Peritoneum (tissue), 1 donor: ENCODE measurements around the genes MAMDC4, NPDC1, SAPCD2, UAP1L1 and NRARP.

DNA sequence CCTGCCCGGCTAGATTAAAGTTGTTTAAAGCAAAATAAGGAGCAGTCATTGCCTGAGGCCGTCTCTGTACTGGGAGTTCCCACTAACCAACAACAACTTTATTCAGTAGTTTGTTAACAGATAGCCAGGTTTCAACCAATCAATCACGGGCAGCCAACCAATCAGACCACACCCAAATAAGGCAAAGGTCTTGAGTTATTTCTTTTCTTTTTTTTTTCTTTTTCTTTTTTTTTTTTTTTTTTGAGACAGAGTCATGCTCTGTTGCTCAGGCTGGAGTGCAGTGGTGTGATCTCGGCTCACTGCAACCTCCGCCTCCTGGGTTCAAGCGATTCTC, 7.6 kb upstream of the DIPK1B start:
- PRO-cap = no peak

DNA sequence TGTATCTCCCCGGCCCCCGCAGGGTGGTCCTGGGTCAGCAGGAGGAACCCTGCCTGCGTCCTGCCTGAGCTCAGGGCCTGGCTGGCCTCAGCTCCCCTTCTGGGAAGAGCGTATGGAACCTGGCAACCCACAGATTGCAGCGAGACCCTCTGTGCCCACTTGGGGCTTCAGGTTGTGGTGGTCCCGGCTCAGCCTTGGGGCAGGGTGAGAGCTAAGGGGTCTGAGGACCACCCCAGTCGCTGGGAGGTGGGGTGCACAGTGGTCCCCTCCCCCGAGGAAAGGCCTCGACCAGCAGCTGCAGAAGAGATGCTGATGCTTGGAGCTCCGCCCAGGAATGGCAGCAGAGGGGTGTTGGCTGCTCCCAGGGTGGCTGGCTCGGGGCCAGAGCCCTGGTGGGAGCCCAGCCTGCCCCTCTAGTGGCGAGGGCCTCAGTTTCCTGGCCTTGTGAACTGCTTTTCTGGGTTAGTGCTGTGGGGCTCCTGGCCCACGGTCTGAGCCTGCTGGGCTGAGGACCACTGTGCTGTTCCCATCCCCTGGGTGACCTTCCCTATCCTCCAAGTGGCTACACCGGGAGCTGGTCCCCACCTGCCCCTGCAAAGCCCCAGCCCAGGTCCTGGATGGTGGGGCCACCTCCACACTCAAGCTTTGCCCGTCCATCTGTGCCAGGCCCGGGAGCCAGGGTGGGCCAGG, 1.2 kb downstream of the DIPK1B start:
- PRO-cap = no peak

DNA sequence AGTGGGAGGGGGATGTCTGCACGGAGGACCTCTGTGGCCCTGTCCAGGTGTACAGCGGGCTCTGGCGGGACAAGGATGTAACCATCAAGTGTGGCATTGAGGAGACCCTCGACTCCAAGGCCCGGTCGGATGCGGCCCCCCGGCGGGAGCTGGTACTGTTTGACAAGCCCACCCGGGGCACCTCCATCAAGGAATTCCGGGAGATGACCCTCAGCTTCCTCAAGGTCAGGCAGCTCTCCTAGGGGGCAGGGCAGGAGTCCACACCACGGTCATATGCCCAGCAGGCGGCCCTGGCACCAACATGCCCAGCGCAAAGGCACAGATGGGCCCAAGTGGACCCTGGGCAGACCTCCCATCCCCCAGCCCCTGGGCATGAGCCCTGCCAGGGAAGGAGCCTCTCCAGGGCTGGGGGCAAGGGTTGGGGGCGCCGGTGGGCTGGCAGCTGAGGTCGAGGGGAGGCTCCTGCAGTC, 9.7 kb downstream of the DIPK1B start:
- PRO-cap = no peak

GRCh38 chr9:136728457-136729091, 14.2 kb downstream of the LCN10 start:
- PRO-cap = no peak

DNA sequence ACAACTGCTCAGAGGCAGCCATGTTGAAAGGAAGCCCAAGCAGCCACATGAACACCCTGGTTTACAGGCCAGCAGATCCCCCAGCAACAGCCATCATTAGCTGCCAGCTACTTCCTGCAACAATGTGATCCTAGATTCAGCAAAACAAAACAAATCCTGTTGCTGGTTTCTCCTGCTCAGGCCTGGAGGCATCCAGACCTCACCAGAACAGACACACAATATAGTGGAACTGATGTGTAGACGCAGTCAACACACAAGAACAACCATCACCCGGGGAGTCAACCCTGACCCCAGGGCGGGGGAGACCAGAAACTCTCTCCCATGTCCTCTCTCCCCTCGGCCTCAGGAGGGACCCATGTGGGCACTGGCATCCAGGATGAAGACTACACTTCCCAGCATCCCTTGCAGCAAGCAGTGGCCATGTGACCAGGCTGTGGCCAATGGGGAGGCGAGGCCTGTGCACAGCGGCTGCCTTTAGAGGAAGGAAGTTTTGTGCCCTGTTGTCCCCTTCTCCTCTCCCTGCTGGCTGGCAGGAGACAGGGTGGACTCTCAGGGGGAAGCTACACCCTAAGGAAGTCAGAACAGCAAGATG, 9.2 kb upstream of the LCN15 start:
- PRO-cap = no peak

DNA sequence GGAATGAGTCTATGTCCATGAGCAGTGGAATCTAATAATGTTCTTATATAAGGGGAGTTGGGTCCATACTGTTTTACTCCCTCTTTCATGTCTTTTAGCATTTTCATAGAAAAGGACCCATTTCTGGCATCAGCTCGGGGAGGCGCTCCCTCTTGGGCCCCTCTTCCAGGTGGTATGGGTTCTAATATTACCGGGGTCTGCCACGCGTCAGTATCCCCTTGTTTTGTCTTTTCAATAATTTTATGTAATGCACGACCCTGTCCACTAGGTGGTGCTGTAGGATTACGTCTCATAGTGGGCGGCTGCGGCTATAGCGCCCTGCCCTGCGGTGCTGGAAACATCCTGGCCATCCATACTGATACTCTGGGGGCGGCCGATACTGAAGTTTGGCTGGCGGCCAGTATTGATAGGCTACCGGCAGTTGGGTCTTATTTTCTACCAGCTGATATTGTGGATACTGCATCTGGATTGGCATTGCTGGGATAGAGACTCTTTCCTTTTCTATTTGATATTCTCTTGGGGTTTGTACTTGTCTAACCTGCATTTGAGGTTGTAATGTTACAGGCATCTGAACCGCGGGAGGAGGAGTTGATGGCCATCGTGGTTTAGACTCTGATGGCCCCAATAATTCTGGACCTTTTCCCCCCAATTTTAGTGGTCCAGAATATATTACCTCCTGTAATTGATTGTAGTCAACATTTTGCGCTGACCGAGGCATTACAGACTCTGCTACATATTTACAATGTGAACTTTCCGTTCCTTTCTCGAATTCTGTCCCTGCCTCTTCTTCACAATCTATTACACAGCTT, 3.4 kb upstream of the TMEM141 start:
- PRO-cap = no peak

DNA sequence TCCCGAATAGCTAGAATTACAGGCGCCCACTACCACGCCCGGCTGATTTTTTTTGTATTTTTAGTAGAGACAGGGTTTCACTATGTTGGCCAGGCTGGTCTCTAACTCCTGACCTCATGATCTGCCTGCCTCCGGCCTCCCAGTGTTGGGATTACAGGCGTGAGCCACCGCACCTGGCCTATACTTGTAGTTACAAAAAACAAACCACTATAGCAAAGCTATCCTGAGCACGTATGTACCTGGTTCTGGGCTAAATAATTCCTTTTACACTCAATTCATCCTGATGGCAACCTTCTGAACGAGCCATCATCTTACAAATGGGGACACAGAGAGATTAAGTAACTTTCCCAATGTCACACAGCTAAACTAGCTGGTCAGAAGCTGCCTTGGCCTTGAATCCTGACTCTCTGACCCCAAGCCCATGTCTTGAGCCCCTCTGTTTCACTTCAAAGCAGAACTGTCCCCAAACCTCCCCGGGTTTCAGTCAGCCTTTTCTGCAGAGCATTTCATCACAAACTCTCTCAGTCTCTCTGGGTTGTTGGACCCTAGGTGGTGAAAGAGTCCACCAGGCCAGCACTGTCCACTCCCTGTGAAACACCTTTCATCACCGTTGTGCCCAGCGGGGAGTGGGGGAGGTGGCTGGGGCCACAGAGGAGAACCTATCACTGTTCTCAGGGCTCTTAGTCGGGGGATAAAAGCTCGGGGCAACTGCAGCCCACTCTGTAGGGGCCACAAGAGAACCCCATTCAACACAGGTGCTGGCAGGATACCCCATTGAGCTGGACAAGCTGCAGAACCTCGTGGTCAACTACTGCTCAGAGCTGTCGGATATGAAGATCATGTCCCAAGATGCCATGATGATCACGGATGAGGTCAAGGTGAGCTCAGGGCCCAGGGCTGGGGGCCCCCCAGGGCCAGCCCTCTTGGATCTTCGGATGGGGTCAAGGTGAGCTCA, 5.6 kb upstream of the RABL6 start:
- PRO-cap = no peak

DNA sequence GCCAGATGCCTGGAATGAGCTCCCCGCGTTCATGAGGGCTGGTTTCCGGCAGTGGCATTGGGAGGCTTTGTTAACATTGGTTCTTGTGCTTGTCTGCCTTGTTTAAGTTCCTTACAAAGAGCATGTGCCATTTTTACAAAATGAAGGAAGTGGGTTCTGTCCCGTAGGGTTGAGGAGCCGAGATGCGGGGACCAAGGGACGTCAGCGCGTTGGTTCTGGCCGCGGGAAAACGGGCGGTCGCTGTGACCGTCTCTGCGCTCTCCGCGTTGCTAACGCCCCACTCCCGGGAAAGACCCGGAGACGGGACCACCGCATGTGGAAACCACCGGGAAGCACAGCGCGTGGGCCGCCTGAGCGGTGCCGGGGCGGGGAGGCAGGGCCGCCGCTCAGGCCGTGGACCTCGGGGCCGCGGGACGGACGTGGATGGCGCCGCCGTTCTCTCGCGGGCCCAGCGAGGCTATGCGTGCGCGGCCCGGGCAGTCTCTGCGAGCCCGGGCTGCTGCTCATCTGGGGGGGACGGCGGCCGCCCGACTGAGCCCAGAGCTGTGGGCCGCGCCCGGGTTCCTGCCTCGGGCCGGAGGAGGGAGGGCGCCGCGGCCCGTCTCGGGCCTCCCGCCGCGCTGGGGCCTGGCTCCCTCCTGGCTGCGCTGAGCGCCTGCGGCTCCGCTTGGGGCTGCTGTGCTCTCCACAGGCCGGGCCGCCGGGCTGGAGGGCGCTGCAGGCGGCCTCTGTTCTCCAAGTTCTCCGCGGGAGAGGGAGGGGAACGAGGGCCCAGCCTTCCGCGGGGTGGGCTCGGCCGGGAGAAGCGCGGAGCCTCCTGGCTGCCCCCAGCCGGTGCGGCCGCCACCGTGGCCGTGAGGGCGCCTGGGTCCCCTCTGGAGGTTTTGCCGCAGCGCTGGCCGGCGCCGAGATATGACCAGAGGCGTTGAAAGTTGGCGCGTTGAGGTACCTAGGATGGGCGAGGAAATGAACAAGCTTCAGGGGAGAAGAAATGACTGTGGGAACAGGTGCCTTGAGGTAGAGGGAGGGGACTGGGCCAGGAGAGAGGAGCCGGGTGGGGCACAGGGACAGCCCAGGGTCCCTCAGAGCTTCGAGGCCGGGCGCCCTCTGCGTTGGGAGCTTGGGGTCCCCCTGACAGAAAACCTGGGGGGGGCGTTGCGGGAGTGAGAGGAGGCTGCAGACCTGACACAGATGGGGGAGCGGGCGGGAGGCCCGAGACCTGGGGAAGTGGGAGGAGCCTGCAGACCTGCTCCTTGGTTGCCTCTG, 13.7 kb downstream of the RABL6 start:
- PRO-cap = no peak

- PRO-cap = no peak
Measured at GRCh38 chr9:136852283-136852543, at the start of gene MAMDC4. Gene MAMDC4 (plus strand): TSS chr9:136852346.

- PRO-cap = no peak
Measured at GRCh38 chr9:136857759-136858653, 5.9 kb downstream of the MAMDC4 start.

DNA sequence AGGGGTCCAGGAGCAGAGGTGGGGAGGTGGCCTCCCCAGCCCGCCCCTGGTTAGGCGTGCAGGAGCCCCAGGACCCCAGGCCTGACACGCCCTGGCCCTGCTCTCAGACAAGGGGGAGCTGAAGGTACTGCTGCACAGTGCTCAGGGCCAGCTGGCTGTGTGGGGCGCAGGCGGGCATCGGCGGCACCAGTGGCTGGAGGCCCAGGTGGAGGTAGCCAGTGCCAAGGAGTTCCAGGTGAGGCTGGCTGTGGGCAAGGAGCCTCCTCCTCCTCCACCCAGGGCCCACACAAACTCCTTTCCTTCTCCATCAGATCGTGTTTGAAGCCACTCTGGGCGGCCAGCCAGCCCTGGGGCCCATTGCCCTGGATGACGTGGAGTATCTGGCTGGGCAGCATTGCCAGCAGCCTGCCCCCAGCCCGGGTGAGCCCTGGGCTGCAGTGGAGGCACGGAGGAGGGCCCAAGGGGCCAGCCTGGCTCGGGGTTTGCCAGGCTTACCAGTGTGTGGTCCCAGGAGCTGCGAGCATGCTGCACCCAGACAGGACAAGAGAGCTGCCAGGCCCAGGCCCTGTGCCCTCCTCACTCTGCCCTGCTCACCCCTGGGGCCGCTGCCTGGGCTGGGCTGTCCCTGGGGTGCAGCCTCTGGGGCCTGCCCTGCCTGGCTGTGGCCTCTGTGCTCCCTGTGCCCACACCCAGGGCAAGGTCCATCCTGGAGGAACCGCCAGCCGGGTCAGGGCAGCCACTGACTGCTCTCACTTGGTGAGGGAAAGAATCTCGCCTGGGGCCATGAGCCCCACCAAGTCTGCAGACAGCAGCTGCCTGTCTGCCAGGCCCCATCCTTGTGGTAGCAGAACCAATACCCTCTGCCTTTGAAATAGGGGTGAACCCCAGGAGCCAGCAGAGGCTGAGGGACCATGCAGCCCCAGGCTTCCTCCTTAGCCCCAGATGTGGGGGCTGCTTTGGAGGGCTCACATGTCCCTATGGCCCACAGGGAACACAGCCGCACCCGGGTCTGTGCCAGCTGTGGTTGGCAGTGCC, 6.9 kb downstream of the EDF1 start:
- PRO-cap = no peak

GRCh38 chr9:137045969-137046354, at the start of gene NPDC1:
Gene NPDC1 (minus strand): TSS chr9:137046177.
- PRO-cap = no peak

GRCh38 chr9:137070190-137070981, at the start of gene SAPCD2:
Gene SAPCD2 (minus strand): TSS chr9:137070557.
- PRO-cap = no peak

- PRO-cap = bidirectional peak, plus-strand start at chr9:137077524, minus-strand start at chr9:137077241
Measured at GRCh38 chr9:137076742-137077840, at the start of gene UAP1L1. Gene UAP1L1 (plus strand): TSS chr9:137077517.

DNA sequence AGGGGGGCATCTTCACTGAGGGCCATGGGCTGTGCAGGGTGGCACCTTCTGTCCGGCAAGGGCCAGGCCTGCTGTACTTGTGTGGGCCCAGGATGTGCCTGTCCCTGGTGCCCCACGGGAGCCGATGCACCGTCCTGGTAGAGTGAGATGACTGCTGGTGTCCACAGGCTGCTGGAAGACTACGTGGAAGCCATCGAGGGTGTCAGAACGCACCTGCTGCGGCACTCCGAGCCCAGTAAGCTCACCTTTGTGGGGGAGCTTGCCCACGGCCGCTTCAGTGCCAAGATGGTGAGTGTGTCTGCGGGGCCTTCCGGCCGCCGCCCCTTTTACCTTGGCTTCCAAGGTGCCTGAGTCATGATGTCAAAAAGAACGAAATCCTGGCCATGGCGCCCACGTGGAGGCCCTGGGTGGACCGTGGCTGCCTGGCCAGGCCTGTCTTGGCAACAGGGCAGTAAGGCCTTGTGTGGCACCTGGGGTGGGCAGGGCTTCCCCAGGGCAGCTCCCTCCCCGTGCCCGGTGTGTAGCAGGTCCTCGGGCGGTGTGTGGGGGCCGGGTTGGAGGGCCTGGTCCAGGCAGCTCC, 7.9 kb downstream of the DPP7 start:
- PRO-cap = no peak

GRCh38 chr9:137175194-137176380, 3.7 kb upstream of the TMEM210 start:
- PRO-cap = no peak

- PRO-cap = no peak
Measured at GRCh38 chr9:137244715-137244886, 3.0 kb downstream of the FAM166A start.

DNA sequence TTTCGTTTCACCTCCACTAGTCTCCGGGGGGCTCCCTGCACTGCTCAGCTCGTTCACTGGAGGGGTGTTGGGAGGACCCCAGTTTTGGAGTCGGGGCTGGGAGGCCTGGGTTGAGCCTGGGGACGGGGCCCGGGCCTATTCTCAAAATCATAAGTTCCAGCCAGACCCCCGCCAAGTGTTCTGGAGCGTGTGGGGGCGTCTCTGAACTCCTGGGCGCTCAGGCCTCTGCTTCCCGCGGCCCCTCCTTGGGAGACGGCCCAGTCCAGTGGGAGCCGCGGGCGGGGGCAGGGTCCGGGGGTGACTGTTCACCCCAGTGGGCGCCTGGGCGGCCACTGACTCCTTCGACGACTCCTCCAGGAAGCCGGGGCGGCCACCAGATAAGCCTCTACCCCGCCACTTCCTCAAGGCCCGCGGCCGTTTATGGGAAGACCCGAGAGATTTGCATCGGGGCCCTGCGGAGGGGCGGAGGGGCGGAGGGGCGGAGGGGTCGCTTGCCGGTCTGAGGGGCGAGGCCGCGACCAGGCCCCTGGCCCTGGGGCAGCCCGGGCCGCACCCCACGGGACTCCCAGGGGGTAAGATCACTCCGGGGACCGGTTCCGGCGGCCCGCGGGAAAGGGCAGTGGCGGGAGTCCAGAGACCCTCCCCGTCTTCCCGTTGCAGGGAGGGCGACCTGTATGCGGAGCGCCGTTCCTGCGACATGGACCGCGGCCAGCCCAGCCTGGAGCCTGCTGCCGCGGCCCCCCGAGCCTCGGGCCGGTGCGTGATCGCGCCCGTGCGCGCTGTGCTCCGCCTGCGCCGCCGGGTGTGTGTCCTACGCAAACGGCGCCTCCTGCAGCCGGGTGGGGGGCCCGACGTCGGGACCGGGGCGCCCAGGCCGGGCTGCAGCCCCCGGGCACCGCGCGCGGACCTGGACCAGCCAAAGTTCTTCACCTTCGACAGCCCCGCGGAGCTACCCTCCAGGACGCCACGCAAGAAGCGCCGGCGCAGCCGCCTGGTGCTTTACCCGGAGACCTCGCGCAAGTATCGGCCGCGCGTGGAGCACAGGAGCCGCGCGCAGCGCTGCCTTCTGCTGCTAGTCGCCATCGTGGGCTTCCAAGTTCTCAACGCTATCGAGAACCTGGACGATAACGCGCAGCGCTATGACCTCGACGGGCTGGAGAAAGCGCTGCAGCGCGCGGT, 856 bp downstream of the TOR4A start:
- PRO-cap = no peak

DNA sequence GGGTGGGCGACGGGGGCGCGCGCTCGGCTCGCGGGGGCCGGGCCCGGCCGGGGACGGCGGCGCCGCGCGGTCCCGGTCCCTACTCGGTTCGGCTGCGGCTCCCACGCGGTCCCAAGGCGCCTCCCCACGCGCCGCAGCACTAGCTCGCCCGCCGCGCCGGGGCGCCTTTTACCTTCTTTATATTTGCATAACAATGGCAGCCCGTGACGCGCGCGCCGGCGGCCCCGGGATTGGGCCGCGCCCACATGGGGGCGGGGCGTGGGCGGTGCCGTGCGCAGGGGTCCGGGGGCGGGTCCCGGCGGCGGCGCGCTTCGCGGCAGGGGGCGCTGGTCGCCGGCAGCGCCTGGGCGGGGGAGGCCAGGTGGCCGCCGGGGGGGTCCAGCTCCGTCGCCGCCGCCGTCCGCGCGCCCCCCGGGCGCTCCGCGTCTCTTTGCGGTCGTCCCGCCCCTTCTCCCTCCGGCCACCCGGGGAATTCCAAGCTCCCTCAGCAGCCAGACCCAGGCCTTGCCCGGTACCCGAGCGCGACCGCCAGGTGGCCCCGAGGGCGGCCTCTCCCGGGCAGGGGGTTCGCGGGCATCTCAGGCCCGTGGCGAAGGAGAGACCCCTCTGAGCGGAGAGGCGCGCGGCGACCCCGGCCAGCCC, at the start of gene NRARP:
NRARP (minus strand) TSS at position 141 of the 642 bp plus-strand sequence.
- PRO-cap = bidirectional peak, plus-strand start at position 343 of the sequence, minus-strand start at position 141 of the sequence

DNA sequence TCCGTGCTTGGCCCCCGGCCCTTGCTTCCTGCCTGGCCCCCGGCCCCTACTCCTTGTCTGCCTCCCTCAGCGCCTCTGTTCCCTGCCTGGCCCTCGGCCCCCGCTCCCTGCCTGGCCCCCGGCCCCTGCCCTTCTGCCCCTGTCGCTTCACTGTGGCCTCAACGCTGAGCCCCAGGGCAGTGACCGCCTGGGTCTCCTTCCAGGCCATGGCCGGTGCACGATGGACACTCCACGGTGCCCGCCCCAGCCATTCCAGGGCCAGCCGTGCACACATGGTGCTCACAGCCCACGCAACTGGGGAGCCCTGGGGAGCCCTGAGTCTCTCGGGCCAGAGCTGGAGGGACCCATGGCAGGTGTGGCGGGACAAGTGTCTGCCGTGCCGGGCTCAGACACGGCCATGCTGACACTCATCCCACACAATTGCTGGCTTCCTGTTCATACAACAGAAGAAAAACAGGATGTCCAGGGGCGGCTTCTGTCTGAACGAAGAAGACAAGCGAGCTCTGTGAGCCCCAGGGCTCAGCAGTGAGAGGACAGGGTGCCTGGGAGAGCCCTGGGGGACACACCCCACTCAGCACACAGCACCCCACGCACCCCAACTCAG, 35.8 kb downstream of the EXD3 start:
- PRO-cap = no peak